Liver (tissue), 9 donors: ENCODE results near the gene SPATA31A5.

DNA sequence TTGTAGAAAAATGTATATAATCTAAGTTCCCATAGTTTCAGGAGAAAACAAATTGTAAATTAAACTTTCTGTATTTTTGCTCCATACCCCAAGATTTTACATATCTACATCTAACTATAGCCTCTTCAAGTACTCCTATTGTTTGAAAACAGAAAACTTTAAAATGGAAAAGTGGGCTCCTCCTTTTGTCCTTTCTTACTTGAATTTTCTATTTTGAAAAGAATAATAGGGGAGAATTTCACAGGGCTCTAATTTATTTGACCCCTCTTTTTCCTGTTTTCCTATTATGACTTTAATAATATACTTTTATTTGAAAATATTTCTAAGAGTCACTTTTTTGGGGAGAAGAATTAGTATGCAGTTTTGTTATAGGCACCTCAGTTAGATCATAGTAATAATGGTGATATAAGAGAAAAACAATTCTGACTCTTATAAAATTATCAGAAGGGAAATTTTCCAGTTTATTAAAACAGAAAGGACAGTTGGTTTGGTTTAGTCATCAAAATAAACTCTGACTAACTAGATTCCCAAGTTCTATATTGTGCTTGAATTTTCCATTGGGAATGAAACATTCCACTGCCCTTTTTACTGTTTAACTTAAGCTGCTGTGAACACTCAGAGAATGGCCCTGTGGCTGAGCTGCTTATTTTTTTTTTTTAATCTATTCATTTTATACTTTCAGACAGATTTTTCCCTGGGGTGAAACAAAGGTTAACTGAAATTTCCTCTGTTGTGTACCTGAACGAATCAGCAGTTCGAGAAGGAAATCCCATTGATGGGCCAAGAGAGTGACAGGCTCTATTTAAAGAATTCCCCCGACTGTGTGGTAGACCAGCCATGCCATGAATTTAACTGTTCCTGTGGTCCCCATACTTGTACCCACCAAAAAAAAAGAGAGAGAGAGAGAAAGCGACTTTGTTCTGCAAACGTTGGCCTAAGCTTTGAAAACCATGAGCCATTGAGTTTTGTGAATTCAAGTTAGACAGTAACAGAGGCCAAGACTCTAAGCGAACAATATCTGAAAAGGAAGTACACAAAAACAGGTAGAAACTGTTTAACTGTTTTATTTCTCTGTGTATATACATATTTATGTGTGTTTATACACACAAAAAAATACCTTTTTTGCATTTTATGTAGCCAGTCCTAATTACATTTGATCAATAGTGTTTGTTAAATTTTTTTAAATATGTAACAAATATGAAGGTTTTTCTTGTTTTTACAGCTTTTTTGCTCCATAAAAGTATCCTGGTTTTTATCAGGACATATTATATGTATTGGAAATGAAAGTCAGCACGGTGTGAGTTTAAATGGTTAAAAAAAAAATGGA lies 138.7 kb upstream of the GRHPR start:
- PRO-cap, 5 experiments: no peak in any of the 5 experiments
- RAMPAGE, long total RNA, 2 experiments: no peak in any of the 2 experiments
- RRBS: no CpG with 5 or more reads among the region's 7 CpGs

- PRO-cap, 5 experiments: no peak in any of the 5 experiments
- RAMPAGE, long total RNA, 2 experiments: no peak in any of the 2 experiments
- RRBS: no CpG with 5 or more reads among the region's 6 CpGs
These were observed 19.5 kb upstream of the GRHPR start for GRCh38 chr9:37402862-37403605.

DNA sequence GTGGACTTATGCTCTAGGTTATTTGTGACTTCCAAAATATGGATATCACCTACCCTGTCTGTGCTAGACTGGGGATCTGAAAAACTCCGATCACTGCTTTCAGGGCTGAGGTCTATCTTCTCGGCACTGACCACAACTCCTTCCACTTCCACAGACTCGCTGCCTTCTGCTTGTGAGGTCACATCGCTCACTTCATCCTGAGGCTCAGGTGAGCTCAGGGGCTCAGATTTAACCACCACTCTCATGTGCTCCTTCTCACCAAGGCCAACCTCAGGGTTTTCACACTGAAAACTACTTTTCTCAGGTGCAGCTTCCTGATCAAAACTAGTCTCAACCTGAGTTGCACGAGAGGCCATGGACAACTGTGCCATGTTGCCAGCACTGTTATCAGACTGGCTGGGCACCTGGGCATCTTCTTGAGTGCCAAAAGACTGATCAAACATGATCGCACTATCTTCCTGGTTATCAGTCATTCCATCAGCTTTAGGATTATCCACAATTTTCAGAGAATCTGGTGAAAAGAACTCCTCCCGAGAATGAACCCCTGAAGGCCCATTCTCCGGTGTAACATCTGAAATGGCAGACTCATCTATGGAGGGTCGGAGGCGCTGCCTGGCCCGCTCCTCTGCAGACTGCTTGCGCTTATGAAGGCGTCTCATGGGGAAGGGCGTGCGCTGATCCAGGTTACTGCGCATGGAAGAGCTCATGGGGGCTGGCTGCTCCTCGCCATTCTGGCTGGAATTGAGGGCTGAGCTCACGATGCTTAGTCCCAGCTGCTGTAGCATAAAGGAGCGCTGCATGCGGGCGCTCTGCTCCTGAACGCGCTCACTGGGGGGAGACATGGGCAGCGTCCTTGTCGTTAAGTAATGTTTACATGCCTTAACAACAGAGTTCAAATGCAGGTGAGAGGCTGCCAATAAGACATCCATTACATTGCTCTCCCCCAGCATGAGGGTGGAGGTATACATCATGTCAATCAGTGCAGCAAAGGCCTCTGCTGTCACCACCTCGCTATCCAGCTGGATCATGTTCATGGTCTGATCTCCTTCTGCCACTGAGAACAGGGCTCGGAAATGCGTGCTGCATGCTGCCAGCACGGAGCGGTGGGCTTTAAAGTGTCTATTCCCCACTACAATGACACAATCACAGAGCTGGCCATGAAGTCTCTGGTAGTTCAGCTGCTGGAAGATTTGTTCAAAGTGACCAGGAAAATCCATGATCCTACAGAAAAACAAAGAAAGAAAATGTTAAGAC lies 19.3 kb downstream of the GRHPR start:
- PRO-cap, 5 experiments: no peak in any of the 5 experiments
- RAMPAGE, long total RNA, 2 experiments: no peak in any of the 2 experiments
- RRBS: no CpG with 5 or more reads among the region's 30 CpGs

GRCh38 chr9:37465724-37465864 lies 344 bp upstream of the ZBTB5 start:
- PRO-cap, 5 experiments: peak in 5 of 5 experiments; most common minus-strand start chr9:37465790 (in 5)
- RAMPAGE, long total RNA, 2 experiments: no peak in any of the 2 experiments
- RRBS: 7% methylated on average over 1 of the region's 9 CpGs

DNA sequence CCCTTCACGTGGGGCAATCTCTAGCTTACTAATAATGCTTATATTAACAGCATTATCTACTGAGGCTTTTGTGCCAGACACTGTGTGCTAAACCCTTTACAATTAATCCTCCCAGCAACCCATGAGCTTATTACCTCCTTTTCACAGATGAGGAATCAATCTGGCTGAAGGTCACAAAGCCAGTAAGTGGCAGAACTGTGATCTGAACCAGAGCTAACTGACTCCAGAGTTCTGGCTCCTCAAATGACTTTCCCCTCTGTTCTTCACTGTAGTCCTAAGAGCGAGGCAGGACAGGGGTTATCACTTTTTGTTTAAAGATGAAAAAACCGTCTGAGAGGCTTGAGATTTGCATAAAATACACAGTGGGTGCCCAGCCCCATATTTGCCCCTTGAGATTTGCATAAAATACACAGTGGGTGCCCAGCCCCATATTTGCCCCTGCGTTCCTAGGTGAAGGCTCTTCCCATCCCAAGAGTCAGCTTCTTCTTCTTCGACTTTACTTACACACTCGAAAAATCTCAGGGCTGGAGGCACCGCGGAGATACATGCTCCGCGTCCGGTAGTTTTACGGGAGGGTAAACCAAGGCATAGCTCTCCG lies 693 bp downstream of the FBXO10 start:
- PRO-cap, 5 experiments: no peak in any of the 5 experiments
- RAMPAGE, long total RNA, 2 experiments: no peak in any of the 2 experiments
- RRBS: 5% methylated on average over 3 of the region's 13 CpGs

- PRO-cap, 5 experiments: no peak in any of the 5 experiments
- RAMPAGE, long total RNA, 2 experiments: no peak in any of the 2 experiments
- RRBS: no CpG with 5 or more reads among the region's 6 CpGs
These were observed 894 bp upstream of the TRMT10B start for GRCh38 chr9:37752787-37753034.

DNA sequence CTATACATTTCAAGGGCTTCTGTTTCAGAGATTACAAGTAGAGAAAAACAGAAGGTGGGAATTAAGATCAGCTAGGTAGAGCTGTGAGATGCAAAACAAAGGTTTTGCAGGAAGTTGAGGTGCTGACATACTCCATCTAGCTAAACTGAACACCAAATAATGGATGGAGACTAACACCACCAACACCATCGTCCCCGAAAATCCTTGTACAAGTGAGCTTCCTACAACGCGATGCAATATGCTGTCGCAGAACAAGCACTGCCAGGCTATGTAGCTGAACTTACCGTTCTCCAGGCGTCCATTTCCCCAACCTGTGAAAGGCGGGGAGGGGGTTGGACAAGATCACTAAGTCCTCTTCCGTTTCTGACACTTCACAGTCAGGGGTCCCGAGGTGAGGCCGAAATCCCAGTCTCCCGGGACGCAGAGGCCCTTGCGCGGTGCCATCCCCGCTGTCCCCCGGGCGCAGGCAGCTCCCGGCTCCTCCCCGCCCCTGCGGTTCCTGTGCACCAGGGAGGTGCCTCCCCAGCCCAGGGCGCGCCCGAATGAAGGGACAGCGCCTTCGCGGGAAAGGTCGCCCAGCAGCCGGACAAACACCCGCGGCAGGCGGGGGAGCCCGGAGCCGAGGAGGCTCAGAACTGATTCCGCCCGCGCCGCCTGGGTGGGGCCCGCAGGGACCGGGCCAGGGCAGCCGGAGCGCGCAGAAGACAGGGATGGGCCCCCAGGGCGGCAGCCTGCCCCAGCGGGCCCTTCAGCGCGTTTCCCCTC lies 498 bp downstream of the SLC25A51 start:
- PRO-cap, 5 experiments: no peak in any of the 5 experiments
- RAMPAGE, long total RNA, 2 experiments: no peak in any of the 2 experiments
- RRBS: 1% methylated on average over 22 of the region's 47 CpGs

- PRO-cap, 5 experiments: no peak in any of the 5 experiments
- RAMPAGE, long total RNA, 2 experiments: no peak in any of the 2 experiments
- RRBS: 79% methylated on average over 9 of the region's 25 CpGs
These were observed 34.8 kb upstream of the SLC25A51 start for GRCh38 chr9:37938339-37939421.

- PRO-cap, 5 experiments: no peak in any of the 5 experiments
- RAMPAGE, long total RNA, 2 experiments: no peak in any of the 2 experiments
- RRBS: no CpG with 5 or more reads among the region's 9 CpGs
These were observed 202.1 kb downstream of the FOXD4L6 start for GRCh38 chr9:40926090-40927003.

DNA sequence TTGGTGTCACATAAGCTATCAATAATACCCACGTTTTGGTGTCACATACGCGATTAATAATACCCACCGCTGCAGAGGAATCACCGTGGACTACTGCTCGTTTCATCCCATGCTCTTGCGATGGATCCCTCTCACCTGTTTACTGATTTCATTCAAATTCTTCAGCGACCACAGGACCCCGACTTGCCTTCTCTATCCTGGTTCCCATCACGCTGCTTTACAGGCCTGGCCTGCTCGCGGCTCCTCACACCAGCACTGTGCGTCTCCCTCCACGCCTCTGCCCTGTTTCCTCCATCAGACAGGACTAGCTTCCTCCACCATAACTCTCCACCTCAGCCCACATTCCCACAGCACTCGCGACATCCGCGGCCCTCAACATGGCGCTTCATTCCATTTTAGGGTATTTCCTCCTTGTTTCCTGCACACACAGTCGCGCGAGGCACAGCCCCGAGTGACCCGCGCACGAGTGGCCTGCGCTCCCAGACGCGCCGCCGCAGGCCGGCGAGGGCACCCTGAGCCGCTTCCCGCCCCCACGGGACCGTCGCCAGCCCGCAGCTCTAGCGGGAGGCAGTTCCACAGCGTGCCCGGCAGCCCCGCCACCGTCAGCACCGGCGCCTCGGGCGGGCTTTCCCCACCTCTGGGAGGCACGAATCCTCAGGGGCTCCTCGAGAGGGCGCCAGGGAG lies 136.8 kb downstream of the FOXD4L6 start:
- PRO-cap, 5 experiments: peak in 5 of 5 experiments; most common minus-strand start position 610 of the sequence (in 4)
- RAMPAGE, long total RNA, 2 experiments: no peak in any of the 2 experiments
- RRBS: no CpG with 5 or more reads among the region's 51 CpGs

DNA sequence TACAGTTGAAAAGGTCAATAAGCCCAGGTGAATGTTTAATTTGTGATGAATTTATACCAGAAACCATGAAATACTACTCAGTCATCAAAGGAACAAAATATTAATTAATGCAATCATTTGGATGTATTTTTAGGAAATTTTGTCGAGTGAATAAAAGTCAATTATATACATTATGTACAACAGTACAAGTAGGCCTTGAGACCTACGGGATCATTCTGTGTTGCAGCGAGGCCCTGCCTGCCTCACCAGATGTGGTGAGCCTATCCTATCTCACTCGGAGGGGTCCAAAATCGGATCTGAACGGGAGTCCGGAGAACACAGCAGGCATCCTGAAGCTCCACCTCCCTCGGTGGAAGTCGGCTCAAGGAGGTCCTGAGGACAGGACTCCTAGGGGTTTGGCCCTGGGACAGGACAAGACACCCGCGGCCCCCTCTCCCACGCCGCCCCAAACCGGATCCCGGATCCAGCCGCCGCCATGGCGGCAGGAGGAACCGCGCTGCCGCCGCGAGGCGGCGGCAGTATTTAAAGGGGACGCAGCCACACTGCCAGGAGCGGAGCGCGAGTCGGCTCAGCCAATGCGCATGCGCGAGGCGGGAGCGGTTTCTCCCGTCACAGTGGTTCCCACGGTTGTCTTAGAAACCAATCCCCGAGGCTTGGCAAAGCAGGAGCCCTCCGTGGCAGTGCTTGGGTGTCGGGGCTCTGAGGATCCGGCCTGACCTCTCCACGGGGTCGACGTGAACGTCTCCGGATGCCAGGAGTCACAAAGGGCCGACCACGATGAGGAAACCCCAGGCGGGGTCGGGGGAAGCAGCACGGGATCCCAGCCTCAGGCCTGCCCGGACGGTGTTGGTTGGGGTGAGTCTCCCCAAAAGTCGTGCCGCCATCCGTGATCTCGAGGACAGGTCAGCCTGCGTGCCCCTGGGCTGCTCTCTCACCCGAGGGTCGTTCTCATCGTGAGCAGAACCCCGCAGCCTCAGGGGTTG lies 454.6 kb upstream of the ZNG1F start:
- PRO-cap, 5 experiments: peak in 3 of 5 experiments; most common minus-strand start position 498 of the sequence (in 3)
- RAMPAGE, long total RNA, 2 experiments: no peak in any of the 2 experiments
- RRBS: no CpG with 5 or more reads among the region's 62 CpGs

GRCh38 chr9:41654903-41655649 lies 466.0 kb upstream of the ZNG1F start:
- PRO-cap, 5 experiments: no peak in any of the 5 experiments
- RAMPAGE, long total RNA, 2 experiments: no peak in any of the 2 experiments
- RRBS: no CpG with 5 or more reads among the region's 35 CpGs

DNA sequence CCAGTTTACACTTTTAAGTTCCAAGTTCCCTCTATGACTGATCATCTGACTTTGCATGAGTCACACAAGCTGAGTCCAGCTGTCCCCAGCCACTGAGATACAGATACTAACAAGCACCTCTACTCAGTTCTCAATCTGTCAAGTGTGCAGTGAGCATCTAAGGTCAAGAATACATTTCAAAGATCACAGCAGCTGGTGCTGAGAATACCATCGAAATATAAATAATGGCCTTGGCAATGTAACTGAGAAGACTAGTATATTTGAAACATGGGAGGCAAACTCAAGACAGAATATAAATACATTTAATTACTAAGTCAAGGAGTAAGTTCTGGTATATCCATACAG lies 182.3 kb downstream of the SPATA31A6 start:
- PRO-cap, 5 experiments: no peak in any of the 5 experiments
- RAMPAGE, long total RNA, 2 experiments: no peak in any of the 2 experiments
- RRBS: no CpG with 5 or more reads among the region's 1 CpG

DNA sequence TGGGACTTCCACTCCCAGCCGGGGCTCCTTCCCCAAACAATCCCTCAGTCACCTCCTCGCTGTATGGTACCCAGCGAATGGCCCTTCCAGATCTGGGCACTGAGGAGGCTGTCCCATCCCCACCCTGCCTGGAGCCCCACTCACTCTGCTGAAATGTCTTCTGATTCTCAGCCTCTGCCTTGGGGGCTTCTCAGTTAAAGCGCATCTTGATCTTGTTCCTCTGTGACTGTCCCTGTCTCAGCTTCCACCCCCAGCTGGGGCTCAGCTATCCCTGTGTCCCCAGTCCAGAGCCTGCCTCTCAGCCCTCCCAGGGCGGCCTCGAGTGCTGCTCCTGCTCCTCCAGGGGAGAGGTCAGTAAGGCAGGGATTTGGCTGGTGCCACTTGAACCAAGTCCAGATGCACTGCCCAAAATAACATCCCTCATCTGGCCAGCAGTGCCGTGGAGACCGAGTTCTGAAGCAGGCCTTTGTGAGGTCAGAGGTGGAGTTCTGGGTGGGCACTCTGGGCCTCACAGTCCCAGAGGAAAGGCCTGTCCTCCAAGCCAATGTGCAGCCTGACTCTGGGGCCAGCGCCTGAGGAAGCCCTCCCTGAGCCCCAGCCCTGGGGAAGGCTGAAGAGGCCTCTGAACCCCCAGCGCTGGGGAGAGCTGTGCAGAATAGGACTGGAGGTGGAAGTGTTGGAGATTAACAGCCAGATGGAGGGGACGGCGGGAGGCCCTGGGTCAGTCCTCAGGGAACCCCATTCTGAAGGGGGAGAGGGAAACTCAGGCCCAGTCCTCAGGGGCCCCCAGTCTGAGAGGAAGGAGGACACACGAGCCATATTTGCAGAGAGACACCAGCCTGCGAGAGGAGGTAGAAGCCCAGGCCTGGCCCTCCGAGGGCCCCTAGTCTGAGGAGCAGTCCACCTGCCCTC lies 943.7 kb downstream of the SPATA31A6 start:
- PRO-cap, 5 experiments: peak in 2 of 5 experiments; most common plus-strand start position 698 of the sequence (in 2)
- RAMPAGE, long total RNA, 2 experiments: no peak in any of the 2 experiments
- RRBS: no CpG with 5 or more reads among the region's 15 CpGs

- PRO-cap, 5 experiments: no peak in any of the 5 experiments
- RAMPAGE, long total RNA, 2 experiments: no peak in any of the 2 experiments
- RRBS: no CpG with 5 or more reads among the region's 8 CpGs
These were observed 956.8 kb downstream of the SPATA31A6 start for GRCh38 chr9:43140040-43140864.

DNA sequence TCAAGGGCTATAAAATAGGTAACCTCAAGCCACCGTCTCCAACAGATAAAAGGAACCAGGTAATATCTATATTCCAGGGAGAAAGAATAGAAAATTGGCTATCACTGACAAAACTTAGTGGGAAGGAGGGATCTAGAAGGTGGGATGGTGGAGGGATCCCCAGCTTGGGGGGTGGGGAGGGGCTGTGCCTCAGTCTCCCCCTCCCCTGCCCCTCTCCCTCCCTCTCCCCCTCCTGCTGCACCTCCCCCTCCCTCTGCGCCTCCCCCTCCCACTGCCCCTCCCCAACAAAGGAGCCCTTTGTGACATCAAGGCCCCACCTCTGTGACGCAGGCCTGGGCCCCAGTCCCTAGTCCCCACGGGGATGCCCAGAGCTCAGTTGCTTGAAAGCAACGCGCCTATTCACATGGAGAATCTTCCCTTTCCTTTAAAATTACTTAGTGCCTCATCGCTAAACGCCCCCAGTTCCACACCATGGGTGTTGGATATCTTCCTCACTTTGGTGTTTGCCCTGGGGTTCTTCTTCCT lies at the start of gene SPATA31A5:
Gene SPATA31A5 (plus strand): TSS at position 375 of the 525 bp plus-strand sequence.
- PRO-cap, 5 experiments: no peak in any of the 5 experiments
- RAMPAGE, long total RNA, 2 experiments: no peak in any of the 2 experiments
- RRBS: no CpG with 5 or more reads among the region's 8 CpGs

DNA sequence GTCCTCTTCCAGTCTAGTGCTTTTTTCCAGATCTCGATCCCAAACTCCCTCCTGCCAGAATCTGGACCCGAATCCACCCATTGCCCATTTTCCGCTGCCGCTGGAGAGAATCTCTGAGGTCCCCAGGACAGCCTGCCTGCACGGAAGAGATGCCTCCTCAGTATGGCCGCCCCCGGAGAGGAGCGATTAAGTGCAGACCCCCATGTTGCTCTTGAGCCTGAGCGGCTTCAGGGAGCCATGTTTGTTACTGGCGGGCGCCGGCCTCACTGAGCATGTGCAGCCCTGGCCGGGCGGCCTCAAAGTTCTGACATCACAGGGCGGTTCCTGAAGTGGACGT lies 1342.9 kb downstream of the SPATA31A7 start:
- PRO-cap, 5 experiments: no peak in any of the 5 experiments
- RAMPAGE, long total RNA, 2 experiments: no peak in any of the 2 experiments
- RRBS: no CpG with 5 or more reads among the region's 16 CpGs

- PRO-cap, 5 experiments: no peak in any of the 5 experiments
- RAMPAGE, long total RNA, 2 experiments: no peak in any of the 2 experiments
- RRBS: no CpG with 5 or more reads among the region's 30 CpGs
These were observed 1609.1 kb downstream of the SPATA31A7 start for GRCh38 chr9:62798686-62799680.

DNA sequence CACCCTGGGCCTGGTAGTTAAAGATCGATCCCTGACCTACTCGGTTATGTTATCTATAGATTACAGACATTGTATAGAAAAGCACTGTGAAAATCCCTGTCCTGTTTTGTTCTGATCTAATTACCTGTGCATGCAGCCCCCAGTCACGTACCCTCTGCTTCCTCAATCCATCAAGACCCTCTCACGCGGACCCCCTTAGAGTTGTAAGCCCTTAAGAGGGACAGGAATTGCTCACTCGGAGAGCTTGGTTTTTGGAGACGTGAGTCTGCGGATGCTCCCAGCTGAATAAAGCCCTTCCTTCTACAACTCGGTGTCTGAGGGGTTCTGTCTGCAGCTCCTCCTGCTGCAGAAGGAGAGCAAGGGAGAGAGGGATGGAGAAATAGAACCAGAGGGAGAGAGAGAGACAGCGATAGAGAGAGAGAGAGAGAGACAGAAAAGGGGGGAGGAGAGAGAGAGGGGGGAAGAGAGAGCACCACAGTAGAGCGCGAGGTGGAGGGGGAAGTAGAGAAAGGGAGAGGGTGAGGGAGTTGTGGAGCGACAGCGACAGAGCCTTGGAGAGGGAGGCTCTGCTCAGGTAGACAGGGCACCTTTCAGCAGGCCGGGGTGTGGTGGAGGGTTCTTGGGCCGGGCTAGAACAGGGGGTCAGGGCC lies 1611.2 kb downstream of the SPATA31A7 start:
- PRO-cap, 5 experiments: no peak in any of the 5 experiments
- RAMPAGE, long total RNA, 2 experiments: start-site peak on the plus strand in 1 of 2 experiments, centred at position 517 of the sequence, 23 reads per replicate
- RRBS: no CpG with 5 or more reads among the region's 16 CpGs

DNA sequence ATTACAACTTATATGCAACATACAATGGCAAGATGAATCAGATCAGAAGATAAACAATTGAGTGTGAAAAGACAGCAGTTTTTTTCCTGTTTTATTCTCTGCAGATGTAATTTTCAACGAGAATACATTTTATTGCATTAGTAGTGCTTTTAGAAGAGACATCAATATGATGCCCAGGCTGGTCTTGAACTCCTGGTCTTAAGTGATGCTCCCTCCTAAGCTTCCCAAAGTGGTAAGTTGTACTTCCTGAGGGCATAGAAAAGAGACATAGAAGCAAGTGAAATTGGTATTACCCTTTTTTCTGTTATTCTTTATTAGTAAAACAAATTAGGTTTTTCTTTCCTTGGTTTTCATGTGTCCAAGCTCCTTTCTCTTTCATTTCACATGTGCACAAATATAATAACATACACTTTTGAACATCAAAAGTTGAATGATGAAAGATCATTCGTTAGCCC lies 1759.3 kb downstream of the SPATA31A7 start:
- PRO-cap, 5 experiments: no peak in any of the 5 experiments
- RAMPAGE, long total RNA, 2 experiments: no peak in any of the 2 experiments
- RRBS: no CpG with 5 or more reads among the region's 2 CpGs